Spleen (tissue), 7 donors: ENCODE data around the genes WDR7 and NARS1.

- PRO-cap, 4 experiments = peak in 1 of 4 experiments; most common plus-strand start chr18:55328550 (in 1); most common minus-strand start chr18:55328438 (in 1)
- RAMPAGE, long total RNA, 4 experiments = no peak in any of the 4 experiments
These were observed 259.8 kb downstream of the TCF4 start for GRCh38 chr18:55328099-55328779.

DNA sequence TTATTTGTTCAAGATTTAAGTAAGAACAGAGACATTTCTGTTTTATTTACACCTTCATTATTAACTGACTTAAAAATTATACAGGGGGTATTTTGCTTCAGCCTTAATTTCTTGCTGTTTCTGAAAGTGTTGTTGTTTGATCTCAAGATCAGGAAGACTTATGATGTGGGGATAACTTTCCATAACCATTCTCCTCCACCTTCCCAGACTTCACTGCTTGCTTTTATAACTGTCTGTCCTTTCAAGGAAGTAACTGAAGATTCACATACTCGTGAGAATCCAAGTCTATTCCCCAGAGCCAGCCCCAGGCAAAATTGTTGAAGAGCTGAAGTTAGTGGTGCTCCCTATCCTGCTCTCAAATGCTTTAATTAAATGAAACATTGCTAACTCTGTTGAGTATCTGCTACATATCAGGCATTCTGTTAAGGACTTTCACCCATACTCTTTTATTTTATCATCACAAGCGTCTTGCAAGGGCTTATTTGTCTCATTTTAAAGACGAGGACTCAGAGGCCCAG lies 189.6 kb upstream of the TCF4 start:
- PRO-cap, 4 experiments = no peak in any of the 4 experiments
- RAMPAGE, long total RNA, 4 experiments = no peak in any of the 4 experiments

- PRO-cap, 4 experiments = no peak in any of the 4 experiments
- RAMPAGE, long total RNA, 4 experiments = no peak in any of the 4 experiments
These were observed 410.0 kb upstream of the TCF4 start for GRCh38 chr18:55997825-55998610.

DNA sequence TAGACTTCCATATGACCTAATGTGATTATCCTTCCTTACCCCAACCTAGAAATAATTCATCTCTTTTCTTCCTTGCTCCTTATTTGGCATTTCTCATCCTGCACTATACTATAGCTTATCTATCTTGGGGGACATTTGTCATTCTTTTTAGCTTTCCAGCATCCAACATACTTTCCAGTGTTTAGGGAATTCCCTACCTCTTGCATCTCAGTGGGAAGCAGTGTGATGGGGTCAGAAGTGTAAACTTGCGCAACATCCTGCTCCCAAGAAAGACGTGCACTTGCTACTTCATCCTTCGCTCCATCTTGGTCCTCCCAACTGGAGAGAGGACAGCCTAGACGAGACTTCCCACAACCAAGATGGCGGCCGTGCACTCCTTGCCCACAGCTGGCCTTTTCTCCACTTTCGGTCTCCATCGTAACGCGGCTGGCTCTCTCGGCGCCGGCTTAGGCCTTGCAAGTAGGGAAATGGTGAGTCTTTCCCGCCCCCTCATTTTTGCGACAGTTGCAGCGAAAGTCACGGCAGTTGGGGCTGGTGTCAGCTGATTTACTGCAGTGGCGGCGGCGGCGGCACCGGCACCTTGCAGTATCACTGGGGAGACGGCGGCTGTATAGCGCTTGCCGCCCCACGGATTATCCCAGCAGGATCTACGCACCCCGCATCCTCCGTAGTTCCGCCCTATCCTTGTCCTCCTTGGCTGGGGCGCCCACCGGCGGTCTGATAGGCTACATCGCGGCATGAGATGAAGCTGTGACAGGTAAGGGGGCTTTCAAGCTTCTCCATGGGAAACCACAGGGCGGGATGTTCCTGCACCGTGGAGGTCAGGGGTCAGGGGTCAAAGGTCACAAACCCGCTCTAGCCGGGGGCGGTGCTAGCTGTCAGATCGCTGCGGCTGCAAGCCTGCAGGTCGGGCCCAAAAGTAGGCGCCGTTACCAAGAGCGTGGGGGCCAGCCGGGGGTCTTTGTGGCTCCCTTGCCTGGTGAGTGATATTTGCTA lies at the start of gene WDR7:
Gene WDR7, plus strand, starts transcription at position 540 of the 996 bp plus-strand sequence.
- PRO-cap, 4 experiments = peak in 4 of 4 experiments; most common plus-strand start position 544 of the sequence (in 3); most common minus-strand start position 320 of the sequence (in 3)
- RAMPAGE, long total RNA, 4 experiments = start-site peak on the plus strand in 4 of 4 experiments, centred at positions 550 to 888 of the sequence, 37 to 209 reads per replicate; start-site peak on the minus strand in 1 of 4 experiments, centred at position 397 of the sequence, 20 reads per replicate

DNA sequence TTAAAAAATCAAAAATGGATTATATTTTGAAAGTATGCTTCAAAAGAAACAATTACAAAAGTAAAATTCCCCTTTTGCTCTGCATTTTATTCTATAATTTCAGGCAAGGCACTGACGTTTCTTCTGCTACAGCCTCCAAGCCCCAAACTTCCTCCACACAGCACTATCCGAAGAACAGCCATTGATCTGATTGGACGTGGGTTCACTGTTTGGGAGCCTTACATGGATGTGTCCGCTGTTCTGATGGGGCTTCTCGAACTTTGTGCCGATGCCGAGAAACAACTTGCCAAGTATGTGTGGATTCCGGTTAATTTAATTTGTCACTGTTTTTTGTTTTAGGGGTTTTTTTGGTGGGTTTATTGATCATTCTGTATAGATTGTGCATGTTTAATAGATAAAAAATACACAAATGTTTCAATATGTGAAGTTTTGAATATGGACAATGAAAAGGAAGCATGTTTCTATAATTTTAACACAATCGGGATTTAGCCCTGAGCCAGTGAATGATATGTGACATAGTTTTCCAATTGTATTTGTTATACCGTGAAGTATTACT lies 223.0 kb upstream of the BOD1L2 start:
- PRO-cap, 4 experiments = no peak in any of the 4 experiments
- RAMPAGE, long total RNA, 4 experiments = start-site peak on the plus strand in 1 of 4 experiments, centred at position 163 of the sequence, 18 reads per replicate

DNA sequence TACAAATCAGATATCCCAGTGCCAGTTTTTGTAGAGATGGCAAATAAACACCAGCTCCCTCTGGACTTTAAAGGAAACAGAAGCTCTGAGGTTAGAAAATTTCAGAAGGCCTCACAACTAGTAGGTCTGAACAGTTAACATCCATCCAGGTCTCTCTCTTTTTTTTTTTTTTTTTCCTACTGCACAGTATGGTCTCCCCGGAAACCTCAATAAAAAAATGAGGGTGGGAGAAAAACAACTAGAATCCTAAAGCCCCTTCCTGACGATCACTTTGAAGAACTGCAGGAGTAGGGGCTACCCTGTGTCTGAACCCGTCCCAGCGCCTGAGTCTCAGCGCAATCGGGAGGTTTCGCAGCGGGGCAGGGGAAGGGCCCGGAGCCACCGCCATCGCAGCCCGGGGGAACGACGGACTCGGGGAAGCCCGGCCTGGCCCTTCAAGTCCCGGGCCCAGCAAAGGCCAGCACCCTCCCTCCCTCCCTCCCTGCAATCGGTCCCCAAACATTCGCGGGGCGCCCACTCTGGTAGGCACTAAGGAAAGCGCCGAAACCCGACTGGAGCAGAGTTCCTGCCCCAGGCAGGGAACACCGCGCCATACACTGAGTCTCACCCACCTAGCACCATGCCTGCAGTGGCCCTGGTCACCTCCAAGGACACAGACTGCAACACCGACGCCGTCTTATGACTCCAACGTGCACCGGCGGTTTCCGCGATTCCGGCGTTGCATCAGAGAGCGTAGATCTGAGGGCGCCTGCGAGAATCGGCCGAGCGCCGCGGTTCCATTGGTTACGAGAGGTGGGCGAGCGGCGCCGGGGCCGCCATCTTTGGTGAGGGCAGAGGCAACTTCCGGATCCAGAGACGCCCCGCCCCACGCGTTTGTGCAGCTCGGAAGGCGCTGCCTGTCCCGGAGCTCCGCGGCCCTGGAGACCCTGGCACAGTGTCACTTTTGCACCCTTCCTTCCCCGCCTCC lies at the start of gene NARS1:
Gene NARS1, minus strand, starts transcription at position 740 of the 967 bp plus-strand sequence.
- PRO-cap, 4 experiments = peak in 4 of 4 experiments; most common plus-strand start position 868 of the sequence (in 2); most common minus-strand start position 678 of the sequence (in 1)
- RAMPAGE, long total RNA, 4 experiments = start-site peak on the minus strand in 4 of 4 experiments, centred at positions 678 to 703 of the sequence, 393 to 1,747 reads per replicate

- PRO-cap, 4 experiments = no peak in any of the 4 experiments
- RAMPAGE, long total RNA, 4 experiments = no peak in any of the 4 experiments
These were observed 2.6 kb downstream of the NEDD4L start for GRCh38 chr18:58046470-58047121.

DNA sequence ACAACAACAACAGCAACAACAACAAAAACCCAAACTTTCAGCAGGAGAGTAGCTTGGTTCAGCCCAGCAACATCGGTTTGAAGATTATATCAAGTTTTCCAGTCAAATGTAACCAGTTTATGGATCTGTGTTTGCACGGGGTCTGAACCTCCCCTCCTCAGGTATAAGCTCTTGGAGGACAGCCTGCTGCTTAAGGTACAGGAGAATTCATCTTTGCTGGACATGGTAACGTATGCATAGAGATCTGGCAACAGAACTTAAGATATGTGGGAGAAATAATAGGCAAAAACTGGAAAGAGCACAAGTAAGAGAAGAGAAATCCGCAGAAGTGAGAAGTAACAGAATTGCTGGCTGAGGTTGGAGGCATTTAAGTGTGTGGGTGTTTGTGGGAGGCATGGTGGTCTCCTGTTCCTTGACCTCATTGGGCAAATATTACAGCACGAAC lies 162.4 kb downstream of the NEDD4L start:
- PRO-cap, 4 experiments = no peak in any of the 4 experiments
- RAMPAGE, long total RNA, 4 experiments = start-site peak on the plus strand in 1 of 4 experiments, centred at position 179 of the sequence, 5 reads per replicate

DNA sequence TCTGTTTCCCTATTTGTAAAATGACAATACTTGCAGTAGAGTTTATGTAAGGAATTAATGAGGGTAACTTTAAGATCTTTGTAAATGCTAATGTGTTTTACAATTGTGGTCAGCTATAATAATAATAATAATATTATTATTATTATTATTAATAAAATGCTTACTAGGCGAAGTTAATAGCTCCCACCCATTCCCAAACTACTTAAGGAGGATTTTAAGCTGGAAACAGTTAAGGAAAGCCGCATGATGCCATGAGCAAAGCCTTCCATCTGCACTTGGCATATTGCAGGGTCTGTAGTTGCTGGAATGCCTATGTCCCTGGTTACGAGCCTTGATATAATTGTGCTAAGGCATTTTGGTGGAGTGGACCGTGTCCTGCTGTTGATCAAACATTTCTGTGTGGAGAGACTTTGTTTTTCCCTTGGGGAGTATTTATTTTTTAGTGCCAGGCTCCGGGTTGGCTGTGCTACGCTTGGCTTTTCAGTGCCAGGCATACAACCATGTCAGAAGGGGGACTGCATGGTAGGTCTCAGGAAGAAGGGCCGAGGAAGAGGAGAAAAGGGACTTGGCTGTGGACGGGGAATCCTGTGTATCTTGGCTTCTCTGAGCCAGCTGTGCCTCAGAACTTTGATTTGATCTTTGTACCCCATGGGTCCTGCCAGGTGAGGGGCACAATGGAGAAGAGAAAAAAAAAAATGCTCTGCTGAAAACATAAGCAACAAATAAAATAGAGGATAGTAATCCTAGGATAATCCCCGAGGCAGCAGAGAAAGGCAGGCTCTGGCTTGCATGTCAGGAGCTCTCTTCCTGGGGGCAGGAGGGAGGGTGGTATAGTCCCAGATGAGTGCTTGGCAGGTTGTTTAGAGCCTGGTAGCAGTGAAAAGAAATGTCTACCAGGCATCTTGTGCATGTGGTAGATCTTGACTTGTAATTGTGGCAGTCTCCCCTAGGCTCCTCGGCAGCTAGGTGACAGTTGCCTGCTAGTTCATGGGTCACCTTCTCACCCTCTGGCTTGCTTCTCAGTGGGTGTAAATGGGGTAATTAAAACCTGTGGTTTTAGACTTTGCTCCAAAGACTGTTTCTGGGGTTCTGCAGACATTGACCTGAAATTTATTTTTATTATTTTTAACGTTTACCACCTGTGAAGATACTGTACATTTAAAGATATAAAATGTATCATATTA lies 232.9 kb downstream of the NEDD4L start:
- PRO-cap, 4 experiments = no peak in any of the 4 experiments
- RAMPAGE, long total RNA, 4 experiments = no peak in any of the 4 experiments

GRCh38 chr18:58315468-58316341 lies 271.7 kb downstream of the NEDD4L start:
- PRO-cap, 4 experiments = no peak in any of the 4 experiments
- RAMPAGE, long total RNA, 4 experiments = no peak in any of the 4 experiments

DNA sequence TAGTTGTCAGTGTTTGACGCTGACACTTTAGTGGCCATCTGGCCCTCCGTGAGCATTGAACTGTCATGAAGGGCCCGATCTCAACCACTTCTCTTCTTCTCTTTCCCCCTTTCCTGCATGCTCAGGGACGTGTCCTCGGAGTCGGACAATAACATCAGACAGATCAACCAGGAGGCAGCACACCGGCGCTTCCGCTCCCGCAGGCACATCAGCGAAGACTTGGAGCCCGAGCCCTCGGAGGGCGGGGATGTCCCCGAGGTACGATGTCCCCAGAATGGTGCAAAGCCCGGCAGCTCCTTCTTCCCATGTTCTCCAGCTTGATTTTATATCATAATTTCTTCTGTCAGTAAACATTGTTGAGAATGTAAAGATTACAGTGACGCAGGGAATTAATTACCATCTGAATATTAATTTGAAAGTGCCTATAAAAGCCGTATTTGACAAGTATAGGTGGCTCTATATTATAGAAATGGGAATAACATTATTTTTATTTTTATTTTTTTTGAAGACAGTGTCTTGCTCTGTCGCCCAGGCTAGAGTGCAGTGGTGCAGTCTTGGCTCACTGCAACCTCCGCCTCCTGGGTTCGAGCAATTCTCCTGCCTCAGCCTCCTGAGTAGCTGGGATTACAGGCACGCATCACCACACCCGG lies 285.0 kb downstream of the NEDD4L start:
- PRO-cap, 4 experiments = no peak in any of the 4 experiments
- RAMPAGE, long total RNA, 4 experiments = no peak in any of the 4 experiments

DNA sequence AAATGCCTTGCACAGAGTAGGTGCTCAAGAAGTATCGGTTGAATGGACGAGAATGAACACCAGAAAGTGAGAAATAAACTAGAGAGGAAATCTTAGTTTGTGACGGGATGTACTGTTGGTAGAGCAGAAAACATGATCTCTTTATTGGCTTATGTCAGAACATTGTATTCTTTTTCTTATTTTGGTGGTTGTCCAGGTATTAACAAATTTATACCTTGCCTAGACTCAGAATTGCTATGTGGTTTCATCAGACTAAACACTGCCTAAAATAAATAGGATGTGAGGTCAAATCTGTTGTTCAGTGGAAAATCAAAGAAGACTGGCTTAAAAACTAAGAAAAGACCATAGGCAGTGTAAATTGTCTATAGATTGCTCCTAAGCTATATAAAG lies 266.2 kb downstream of the ALPK2 start:
- PRO-cap, 4 experiments = no peak in any of the 4 experiments
- RAMPAGE, long total RNA, 4 experiments = no peak in any of the 4 experiments

- PRO-cap, 4 experiments = no peak in any of the 4 experiments
- RAMPAGE, long total RNA, 4 experiments = no peak in any of the 4 experiments
These were observed 247.2 kb downstream of the ALPK2 start for GRCh38 chr18:58381634-58382124.

- PRO-cap, 4 experiments = no peak in any of the 4 experiments
- RAMPAGE, long total RNA, 4 experiments = no peak in any of the 4 experiments
These were observed 230.1 kb downstream of the ALPK2 start for GRCh38 chr18:58398579-58399440.

- PRO-cap, 4 experiments = no peak in any of the 4 experiments
- RAMPAGE, long total RNA, 4 experiments = no peak in any of the 4 experiments
These were observed 226.7 kb downstream of the ALPK2 start for GRCh38 chr18:58402052-58402821.

DNA sequence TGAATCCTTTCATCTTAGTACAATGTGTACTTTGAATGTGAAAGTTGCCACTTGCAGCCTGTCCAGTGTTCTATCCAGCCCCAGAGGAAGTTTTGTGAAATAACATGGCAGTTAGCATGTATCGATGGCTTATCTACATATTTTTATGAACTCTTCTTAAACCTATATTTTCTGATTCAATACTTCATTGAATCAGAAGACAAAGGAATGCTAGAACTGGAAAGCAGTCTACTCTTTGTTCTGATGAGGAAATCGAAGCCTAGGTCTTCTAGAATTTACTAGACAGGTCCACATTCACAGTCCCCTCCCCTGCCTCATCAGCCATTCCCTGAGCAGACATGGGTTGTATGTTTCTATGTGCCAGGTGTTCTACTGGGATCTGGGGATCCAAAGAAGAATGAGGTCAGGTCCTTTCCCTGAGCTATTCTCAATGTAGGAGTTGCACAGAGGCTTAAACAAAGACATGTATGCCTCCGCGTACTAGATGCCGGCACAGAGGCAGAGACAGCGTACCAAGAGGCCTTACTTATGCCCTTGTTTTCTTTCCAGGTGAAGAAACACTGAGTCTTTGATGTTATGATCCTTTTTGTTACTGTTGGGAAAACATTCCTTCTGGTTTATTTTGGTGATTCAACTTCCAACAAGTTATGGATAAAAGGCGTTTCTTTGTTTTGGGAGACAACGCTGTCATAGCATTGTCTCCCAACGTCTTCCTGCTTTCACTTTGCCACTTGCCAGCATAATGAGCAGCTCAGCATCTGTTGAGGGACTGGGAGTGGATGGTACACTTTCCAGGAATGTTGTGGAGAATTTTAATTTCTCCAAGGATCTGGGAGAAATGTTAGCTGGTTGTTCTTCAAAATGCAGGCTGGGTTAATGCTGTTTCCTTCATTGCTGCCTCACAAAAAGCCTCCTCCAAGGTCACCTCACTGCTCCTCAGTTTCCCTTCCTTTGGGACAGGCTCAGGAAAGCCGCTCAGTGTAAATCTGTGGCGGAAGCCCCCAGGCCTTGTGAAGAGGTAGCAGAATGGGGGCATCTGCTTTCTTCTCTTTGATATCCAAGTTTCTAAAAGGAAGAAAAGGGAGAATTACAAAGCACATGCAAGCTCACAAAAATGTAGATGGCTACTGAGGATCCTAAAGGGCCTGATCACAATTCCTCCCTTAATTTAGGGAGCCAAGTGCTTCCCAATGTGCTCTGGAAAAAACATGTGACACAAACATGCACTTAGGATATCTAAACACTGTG lies 174.2 kb downstream of the ALPK2 start:
- PRO-cap, 4 experiments = no peak in any of the 4 experiments
- RAMPAGE, long total RNA, 4 experiments = no peak in any of the 4 experiments

GRCh38 chr18:58674287-58674877 lies 3.1 kb downstream of the MALT1 start:
- PRO-cap, 4 experiments = no peak in any of the 4 experiments
- RAMPAGE, long total RNA, 4 experiments = no peak in any of the 4 experiments

GRCh38 chr18:58692689-58693519 lies 21.6 kb downstream of the MALT1 start:
- PRO-cap, 4 experiments = no peak in any of the 4 experiments
- RAMPAGE, long total RNA, 4 experiments = no peak in any of the 4 experiments

DNA sequence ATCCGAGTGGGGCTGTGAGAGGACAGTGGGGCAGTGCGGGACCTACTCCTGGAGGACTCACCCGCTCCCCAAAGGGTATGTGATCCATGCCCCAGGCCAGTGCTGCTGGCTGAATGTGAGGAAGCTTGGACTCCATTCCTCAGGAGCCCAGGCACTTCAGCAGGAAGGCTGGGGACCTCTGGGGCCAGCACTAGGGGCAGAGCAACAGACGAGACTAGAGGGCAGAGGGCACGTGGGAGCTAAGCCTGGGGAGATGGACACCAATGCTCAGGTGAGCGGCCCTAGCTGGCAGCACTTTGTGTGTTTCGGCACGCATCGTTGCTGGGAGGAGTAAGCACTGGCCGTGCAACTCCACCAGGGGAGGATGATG lies 84.9 kb downstream of the MALT1 start:
- PRO-cap, 4 experiments = peak in 3 of 4 experiments; most common plus-strand start position 211 of the sequence (in 2)
- RAMPAGE, long total RNA, 4 experiments = no peak in any of the 4 experiments

- PRO-cap, 4 experiments = peak in 1 of 4 experiments; most common minus-strand start chr18:58807952 (in 1)
- RAMPAGE, long total RNA, 4 experiments = no peak in any of the 4 experiments
These were observed 56.9 kb upstream of the ZNF532 start for GRCh38 chr18:58807740-58808175.